ENCODE data around the genes BRS3, SPANXD and MAGEC3.

GRCh38 chrX:136189820-136190764, 6.8 kb upstream of the FHL1 start:
- PRO-cap, result no peak
- RAMPAGE, long total RNA, result no peak
- RRBS, result no CpG with 5 or more reads among the region's 11 CpGs

DNA sequence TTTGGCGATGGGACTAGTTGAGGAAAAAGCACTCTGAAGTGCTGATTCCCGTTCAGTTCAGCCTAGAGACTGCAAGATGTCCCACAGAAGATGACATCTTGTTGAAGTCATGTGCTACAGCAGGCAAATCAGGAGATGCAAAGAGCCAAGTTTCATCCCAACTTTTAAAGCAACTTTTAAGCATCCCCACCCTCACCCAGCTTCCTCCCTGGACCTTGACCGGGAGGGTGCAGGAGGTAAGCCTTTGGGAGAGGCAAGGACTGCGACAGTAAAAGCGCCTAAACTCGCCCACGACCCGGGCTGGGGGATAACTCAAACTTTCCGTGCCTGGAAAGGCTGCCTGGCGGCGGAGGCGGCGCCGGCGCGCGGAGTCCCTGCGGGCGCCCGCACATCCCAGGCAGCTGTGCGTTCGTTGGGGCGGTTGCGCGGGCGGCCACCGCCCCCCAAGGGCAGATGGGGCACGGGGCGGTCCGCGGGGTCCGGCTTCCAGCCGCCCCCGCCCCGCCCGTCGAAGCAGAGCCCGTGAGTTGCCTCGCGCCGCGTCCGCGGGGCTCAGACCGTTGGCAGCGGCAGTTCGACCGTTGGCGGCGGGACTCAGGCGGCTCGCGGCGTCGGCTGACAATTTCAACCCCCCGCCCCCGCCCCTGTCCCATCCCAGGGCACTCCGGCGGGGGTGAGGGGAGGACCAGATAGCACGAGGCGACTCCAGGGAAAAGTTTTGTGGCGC, 565 bp downstream of the MAP7D3 start:
- PRO-cap, result no peak
- RAMPAGE, long total RNA, result no peak
- RRBS, result 12% methylated on average over 27 of the region's 62 CpGs

DNA sequence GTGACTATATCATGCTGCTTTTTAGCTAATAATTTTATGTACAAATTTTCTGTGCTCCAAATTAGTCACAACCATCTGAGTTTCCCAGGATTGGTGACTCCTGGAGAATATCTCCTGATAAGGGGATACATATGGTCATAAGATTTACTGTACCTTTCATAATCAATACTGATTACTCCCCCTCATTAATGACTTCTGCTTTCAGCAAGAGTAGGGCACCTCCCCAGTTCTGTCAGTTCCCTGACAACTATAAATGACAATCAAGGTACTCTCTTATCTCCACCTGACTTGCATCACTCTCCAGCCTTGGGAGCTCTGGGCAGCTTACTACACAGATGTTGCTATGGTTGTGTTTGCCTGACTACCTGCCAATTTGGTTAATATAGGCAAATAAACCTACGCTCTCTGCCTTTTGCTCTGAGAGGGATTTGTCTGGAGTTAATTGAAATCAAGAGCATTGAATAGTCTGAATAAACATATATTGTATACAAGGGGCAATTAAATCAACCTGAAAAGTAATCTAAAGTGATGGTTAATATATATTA, 22.7 kb upstream of the MAP7D3 start:
- PRO-cap, result no peak
- RAMPAGE, long total RNA, result no peak
- RRBS, result no CpG with 5 or more reads among the region's 1 CpG

DNA sequence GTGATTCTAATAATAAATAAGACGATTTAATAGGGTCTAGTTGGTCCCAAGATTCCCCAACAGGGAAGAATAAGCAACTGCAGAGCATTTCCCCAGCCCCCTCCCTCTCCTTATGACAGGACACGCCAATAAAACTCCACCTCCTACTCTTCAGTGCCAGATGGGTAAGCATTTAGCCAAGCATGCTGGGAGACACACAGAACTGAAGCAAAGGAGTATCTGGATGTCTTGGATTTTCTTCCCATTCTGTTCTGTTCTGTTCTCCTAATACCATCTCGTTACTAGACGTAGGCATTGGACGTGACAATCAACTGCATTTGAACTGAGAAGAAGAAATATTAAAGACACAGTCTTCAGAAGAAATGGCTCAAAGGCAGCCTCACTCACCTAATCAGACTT, at the start of gene BRS3:
BRS3 (plus strand) TSS at position 195 of the 399 bp plus-strand sequence.
- PRO-cap, result no peak
- RAMPAGE, long total RNA, result no peak
- RRBS, result no CpG with 5 or more reads among the region's 5 CpGs

- PRO-cap, result no peak
- RAMPAGE, long total RNA, result no peak
- RRBS, result no CpG with 5 or more reads among the region's 3 CpGs
Observed at GRCh38 chrX:136617326-136617633, 30.7 kb upstream of the CD40LG start.

DNA sequence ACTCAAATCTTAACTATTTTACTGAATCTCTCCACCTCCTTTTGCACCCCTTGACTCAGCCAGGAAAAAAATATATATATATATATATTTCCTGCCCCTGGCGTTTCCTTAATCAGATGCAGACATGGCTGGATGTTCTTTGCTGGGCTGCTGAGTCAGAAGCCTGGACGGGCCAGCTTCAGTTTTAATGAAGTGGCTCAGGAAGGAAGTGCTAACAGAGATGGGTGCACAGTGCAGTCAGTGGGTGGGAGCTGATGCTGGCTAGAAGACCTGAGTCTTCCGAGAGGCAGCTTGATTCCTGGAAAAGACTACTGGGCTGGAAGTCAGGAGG, 8.6 kb upstream of the CD40LG start:
- PRO-cap, result no peak
- RAMPAGE, long total RNA, result no peak
- RRBS, result no CpG with 5 or more reads among the region's 3 CpGs

- PRO-cap, result no peak
- RAMPAGE, long total RNA, result no peak
- RRBS, result no CpG with 5 or more reads among the region's 3 CpGs
Observed at GRCh38 chrX:136687756-136688266, 39.9 kb downstream of the CD40LG start.

- PRO-cap, result no peak
- RAMPAGE, long total RNA, result no peak
- RRBS, result no CpG with 5 or more reads among the region's 3 CpGs
Observed at GRCh38 chrX:136710227-136710785, 62.3 kb downstream of the CD40LG start.

DNA sequence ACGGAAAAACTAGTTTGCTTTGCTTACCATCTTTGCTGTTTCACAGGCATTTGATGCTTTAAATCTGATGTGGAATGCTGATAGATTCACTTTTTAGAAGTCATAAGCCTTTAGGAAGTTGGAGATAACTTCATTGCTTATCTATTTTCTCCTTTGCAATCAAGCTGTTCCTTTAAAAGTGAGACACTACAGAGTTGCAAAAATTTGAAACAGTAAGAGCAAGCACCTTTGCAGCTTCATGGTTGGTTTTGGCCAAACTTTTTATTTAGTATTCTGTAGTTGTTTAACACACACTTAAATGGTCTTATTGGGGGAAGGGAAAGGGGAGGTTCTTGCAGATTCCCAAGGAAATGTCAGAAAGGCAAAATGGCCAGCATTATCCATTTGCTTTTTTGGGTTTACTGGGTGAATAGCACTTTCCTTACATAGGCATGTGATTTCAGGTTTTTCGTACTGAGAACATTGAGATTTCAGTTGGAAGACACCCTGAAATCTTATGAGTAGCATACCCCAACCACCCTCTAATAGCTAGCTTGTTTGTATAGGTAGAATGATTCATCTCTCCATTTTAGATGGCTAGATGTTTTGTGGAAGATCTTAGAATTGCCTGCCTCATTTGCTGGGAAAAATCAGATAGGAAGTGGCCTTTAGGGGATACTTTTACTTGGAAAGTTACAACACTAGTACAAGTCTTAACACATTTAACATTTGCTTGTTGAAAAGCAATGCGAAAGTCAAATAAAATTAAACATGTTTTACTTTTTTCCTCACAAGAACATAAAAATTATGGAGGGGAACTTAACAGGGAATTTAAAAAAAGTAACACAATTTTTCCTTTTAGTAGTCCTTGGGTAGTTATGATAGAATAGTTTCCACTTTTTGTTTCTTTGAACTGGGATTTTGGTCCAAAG, 7.1 kb downstream of the RBMX start:
- PRO-cap, result no peak
- RAMPAGE, long total RNA, result no peak
- RRBS, result no CpG with 5 or more reads among the region's 3 CpGs

DNA sequence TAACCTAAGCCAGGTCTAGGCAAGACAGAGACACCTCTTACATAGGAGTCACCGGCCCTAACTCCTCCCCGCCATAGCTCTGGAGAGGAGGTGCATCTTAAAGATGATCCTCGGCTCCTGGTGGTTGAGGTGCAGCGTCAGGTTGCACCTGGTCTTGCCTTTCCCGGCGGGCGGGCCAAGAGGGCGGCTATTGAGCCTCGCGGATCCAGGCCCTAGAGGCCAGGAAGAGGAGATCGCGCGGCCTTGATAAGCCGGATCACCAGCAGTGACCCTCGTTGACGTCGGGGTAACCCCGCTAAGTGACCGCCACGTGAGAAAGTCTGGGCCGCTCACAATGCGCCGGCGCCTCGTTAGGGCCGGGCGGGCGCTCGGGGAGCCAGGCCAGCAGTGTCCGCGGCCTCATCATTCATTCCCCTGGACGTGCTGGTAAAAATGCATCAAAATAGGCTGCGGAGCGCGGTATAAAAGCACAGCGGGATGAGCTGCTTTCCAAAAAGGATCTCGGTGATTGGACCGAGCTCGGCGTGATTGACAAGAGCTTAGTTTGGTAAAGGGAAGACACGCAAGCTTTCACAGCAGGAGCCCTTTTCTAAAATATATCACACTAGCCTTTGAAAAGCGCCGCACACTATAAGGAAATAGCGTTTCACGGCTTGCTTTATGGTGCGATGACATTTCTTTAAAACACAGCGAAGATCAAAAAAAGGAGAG, 16.0 kb upstream of the ZIC3 start:
- PRO-cap, result no peak
- RAMPAGE, long total RNA, result no peak
- RRBS, result 27% methylated on average over 19 of the region's 47 CpGs

DNA sequence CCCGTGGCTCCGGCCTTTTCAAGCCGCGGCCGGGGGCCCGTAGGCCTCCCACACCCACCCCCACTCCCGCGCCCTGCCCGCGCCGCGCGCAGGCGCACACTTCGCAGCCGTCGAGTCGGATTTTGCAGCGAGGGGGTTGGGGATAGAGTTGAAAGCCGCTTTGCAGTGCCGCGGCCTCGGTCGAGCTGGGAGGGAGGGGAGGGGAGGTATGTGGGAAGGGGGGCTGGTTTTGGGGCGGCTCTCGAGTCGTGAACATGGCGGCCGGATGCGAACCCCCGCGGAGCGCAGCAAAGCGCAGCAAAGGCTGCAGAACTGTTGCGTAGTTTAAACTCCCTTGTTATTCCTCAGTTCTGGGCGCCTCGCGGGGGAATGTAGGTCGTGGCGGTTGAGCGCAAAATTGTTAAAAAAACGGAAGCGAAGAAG, 8.6 kb downstream of the ZIC3 start:
- PRO-cap, result no peak
- RAMPAGE, long total RNA, result no peak
- RRBS, result 0% methylated on average over 1 of the region's 43 CpGs

DNA sequence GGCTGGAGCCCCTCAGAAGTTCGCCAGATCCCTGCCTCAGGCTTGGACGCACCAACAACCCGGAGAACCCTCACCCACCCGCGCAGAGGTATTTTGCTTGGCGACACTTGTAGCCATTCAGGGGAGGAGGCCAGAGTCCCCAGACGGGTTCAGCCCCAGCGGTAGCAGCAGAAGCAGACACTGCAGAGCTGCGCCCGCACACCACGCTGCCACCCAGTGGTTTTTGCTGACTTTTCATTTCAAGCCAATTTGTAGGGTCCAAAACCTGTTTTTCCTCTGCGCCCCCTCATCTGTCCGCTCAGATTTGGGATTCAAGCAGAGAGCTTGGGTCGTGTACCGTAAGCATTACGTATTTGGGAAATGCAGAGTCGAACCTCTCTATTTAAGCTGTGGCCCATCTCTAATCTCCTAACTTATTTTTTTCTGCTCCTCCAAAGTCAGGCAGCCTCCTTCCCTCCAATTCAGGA, 571 bp upstream of the FGF13 start:
- PRO-cap, result no peak
- RAMPAGE, long total RNA, result no peak
- RRBS, result no CpG with 5 or more reads among the region's 17 CpGs

- PRO-cap, result no peak
- RAMPAGE, long total RNA, result no peak
- RRBS, result no CpG with 5 or more reads among the region's 3 CpGs
Observed at GRCh38 chrX:138778125-138778354, 66.5 kb upstream of the FGF13 start.

DNA sequence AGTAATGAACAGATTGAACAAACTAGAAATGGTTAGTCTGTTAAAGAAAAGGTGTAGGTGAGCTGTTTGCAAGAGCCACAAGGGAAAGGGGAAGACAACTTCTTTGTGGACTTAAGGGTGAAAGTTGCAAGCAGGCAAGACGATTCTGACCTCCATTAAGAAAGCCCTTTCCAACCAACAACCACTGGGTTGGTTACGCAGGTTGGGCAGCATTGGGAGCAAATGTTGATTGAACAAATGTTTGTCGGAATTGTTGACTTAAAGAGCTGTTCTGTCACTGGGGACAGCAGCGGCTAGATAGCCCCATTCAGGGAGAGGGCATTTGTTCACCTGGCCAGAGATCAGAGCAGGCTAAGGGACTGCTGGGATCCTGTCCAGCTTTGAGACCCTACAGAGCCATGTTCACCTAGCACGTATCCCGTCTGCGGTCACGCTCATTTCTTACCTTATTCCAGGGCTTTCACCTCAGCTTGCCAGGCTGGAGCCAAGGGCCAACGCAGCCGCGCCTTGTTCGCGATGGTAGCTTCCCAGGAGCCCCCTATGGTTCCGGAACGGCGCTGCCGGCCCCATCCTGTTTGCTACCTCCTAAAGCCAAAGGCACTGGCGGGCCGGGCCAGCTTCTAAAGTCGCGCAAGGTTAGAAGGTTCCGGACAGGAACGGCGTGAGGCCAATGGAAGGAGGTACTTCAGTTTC, 24.5 kb downstream of the F9 start:
- PRO-cap, result no peak
- RAMPAGE, long total RNA, result no peak
- RRBS, result 53% methylated on average over 5 of the region's 24 CpGs

DNA sequence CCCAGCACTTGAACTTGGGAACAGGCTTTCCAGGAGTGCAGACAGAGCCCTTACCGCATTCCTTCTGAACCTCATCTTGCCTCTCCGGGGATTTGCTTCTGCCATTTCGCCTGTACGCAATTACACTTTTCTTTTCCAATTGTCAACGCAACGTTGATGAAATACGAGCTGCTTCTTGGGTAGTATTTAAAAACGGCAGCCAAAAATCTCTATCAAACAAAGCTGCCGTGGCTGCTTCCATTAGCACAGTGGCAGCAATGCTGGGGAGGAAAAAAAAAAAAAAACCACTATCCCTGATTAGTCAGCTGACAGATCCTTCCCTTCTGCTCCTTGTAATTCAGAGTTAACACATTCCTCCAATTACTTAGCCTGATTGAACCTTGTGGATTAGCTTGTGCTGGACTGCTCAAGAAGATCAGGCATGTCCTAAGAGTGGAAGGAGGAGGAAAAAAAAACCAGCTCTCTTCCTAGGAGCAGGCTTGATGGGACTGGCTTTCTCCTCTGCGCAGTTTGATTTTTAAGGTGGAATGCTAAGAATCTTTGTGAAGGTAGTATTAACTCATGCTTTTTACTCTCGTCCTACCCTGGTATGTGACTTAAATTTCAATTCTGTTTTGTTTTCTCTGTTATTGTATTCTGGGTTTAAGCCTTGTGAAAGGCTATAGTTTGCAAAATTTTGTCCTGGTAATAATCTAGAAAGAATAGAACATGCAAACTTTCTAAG, 65.4 kb downstream of the MCF2 start:
- PRO-cap, result no peak
- RAMPAGE, long total RNA, result no peak
- RRBS, result no CpG with 5 or more reads among the region's 11 CpGs

DNA sequence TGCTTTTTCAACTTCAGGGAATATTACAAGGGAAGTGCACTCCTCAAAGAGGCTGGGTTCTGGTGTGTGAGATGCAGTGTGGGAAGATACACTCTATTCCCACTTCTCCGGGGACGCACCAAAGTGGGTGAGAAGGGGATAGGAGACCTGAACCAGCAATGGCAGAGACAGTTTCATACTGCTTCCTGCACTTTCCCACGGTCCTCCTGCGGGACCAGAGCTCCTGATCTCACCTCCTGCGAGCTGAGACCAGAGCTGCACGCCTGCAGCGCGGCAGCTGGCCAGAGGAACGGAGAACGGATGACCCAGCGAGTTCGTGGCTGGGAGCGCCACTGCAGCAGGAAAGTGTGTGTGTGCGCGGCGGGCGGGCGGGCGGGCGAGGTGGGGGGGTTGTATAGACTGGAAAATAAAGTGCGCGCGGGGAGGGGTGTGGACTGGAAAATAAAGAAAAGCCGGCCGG, 16.6 kb downstream of the MCF2 start:
- PRO-cap, result no peak
- RAMPAGE, long total RNA, result no peak
- RRBS, result 0% methylated on average over 1 of the region's 25 CpGs

GRCh38 chrX:139847772-139848631, 84.9 kb downstream of the ATP11C start:
- PRO-cap, result no peak
- RAMPAGE, long total RNA, result no peak
- RRBS, result no CpG with 5 or more reads among the region's 3 CpGs

- PRO-cap, result no peak
- RAMPAGE, long total RNA, result no peak
- RRBS, result no CpG with 5 or more reads among the region's 5 CpGs
Observed at GRCh38 chrX:139924685-139925060, 8.2 kb downstream of the ATP11C start.

DNA sequence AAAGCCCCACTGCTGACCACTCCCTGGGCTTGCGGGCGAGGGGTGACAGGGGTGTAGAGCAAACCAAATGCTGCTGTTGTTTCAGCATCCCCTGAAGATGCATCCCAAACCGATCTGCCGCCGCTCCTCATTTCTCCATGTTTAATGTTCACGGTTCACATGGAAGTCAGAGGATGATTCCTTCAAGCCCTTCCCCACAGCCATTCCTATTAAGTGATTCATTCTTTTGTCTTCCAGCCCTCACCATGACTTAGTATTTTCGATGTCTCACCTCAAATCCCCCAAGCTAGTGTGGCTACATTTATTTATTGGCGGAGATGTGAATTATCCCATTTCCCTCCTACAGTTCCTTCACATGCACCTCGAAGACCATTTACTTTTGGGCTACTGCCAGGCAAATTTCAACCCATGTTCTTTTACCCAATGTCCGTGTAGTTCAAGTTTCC, at the start of gene SPANXD:
SPANXD (minus strand) TSS at position 146 of the 446 bp plus-strand sequence.
- PRO-cap, result no peak
- RAMPAGE, long total RNA, result no peak
- RRBS, result no CpG with 5 or more reads among the region's 10 CpGs

DNA sequence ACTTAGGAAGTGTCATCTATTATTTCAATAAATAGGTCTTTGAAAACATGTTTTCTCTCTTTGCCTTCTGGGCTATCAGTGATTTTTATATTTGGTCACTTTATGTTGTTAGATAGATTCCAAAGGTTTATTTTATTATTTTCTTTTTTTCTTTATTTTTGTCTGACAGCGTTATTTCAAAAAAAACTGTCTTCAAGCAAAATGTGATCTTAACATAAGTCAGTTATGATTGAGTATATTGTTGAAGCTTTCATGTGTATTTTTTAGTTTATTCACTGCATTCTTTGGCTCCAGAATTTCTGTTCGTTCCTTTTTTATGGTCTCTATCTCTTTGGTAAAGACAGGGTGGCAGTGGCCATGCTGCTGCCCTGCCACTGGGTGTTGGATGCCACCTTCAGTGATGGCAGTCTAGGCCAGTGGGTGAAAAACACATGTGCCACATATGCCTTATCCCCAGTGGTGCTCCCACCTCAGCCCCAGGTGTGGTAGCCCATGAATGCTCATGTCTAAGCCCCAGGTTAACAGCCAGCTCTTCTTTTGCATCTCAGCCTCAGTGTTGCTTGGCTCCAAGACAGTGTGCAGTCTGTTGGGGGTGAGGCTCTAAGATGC, at the start of gene MAGEC3:
MAGEC3 (plus strand) TSS at position 358 of the 609 bp plus-strand sequence.
- PRO-cap, result no peak
- RAMPAGE, long total RNA, result no peak
- RRBS, result no CpG with 5 or more reads among the region's 2 CpGs

All from lung (tissue), 4 donors.